Right atrium auricular region (tissue), 2 donors: Measurements from ENCODE around the gene MANSC1.

DNA sequence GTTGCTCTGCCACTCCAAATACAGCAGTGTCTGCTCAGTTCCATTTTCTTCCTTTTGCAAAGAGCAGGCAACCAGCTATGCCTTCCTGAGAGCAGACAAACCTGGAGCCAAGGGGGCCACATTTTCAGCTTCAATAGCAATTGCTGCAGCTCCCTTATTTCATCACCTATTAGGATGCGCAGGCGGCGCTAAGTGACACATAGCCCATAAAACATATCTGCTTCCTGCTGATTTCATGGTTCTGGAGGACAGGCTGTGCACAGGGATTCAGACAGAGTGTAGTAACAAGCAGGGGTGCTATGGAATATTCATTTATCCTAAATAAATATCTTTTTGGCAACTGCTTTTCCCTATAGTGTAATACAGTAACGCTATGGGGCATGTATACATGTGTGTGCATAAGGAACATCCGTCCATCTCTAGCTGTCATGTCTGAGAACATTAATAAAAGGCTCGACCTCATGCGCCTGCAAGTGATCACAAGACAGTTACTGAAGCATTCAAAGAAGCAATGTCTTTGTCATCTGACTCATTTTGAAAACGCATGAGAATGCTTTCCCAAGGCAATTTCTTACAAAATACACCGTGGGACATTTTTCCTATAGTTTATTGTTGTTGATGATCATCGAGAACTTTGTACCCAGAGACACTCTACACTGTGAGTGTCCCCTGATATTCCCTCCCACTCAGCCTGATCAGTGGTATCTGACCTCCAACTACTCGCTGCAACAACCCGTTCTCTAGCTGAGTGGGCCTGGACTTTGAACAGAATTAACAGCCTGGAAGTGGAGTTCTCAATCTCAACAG lies 67.9 kb downstream of the ETV6 start:
- PRO-cap = no peak
- RAMPAGE, long total RNA, 2 experiments = no peak in any of the 2 experiments

DNA sequence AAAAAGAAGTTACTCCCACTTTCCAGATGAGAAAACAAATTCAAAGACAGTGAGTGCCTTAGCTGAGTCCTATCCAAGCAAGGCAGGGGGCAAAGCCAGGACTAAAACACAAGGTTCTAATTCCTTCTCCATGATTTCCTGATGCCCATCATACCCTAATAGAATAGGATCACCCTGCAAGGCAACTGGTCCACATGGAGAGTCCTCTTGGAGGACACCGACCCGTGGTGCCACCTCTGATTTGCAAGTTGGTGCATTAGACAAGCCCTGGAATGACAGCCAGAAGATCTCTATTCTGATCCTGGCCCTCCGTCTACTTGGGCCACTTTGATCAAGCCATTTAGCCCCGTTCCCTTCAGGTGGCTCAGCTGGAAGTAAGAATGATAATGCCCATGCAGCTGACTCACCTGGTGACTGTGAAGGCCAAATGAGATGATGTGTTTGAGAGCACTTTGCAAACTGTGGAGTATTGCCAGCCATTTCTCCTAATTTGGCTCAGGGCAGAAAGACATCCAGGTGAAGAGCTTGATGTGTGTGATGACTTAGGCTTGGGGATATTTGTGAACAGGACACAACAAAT lies 165.8 kb downstream of the ETV6 start:
- PRO-cap = no peak
- RAMPAGE, long total RNA, 2 experiments = no peak in any of the 2 experiments

DNA sequence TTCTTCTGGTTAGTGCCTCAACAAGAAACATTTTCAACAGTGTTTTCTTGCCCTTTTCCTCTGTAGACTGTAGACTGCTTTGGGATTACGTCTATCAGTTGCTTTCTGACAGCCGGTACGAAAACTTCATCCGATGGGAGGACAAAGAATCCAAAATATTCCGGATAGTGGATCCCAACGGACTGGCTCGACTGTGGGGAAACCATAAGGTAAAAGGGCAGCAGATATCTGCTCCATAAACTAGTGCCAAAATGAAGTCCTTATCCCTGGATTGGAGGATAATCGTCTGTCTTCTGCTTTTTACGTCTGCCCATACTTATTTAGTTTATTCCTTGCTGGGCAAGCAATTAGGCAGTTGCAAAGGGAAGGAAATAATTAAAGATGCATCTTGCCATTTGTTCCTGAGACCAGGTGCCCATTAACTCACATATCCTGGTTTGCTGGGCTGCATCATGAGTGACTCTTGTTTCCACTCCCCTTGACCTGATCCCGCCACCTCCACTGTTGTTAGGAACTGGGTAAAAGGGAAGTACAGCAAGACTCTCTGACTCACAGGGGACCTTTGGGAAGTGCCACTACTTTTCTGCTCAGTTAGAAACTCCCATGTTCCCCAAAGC lies 186.3 kb upstream of the BCL2L14 start:
- PRO-cap = no peak
- RAMPAGE, long total RNA, 2 experiments = no peak in any of the 2 experiments

- PRO-cap = no peak
- RAMPAGE, long total RNA, 2 experiments = no peak in any of the 2 experiments
Measured at GRCh38 chr12:11890980-11892184, 179.4 kb upstream of the BCL2L14 start.

GRCh38 chr12:11944009-11944255 lies 126.8 kb upstream of the BCL2L14 start:
- PRO-cap = no peak
- RAMPAGE, long total RNA, 2 experiments = no peak in any of the 2 experiments

DNA sequence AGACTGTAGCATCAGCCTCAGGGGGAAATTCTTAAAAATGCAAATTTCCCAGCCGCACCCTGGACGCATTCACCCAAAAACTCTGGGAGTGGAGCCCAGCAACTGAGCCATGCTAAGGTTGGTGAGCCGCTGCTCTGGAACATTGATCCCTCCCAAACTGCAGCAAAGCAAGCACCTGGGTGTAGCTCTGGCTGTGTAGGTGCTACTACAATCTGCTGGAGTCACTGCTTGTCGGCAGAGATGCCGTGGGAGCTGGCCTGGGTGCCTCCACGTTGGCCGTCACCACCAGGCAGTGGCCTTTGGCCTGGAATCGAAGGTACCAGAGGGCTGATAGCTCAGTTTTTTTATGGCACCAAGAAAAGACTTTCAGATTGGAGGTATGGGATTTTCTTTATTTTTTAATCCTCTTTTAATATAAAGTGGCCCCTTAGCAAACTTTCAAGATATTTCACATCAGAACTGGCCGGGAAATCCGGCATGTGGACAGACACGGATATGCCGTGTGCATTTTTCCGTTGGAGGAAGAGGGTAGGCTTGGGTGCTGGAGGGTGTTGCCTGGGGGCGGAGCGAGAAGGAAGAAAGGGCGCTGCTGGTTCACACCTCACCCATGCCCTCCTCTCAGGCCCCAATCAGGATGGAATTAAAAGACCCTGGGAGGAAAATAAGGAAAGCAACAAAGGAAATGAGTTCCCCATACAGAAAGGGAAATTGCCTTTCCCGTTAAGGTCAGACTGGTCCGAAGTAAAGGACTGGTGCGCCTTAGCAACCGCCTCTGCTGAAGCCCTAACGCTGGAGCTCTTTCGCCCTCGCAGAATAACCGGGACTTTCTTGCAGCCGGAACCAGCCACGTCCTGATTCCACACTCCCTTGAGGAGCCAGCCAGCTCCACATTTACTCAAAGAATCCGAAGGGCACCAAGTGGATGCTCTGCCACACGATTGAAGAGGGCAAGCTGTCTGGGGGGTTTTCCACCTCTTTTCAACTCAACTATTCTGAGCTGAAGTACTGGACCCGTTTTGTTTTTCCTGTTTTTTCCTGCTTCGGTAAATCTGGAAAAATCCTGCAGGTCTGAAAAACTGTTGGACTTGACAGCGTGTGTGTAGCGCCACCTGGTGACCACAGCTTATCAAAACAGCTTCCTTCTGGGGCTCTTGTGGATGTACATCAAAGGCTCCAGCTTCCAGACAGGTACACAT lies 37.9 kb upstream of the BCL2L14 start:
- PRO-cap = no peak
- RAMPAGE, long total RNA, 2 experiments = no peak in any of the 2 experiments

GRCh38 chr12:12238848-12239648 lies 27.8 kb downstream of the LRP6 start:
- PRO-cap = no peak
- RAMPAGE, long total RNA, 2 experiments = no peak in any of the 2 experiments

DNA sequence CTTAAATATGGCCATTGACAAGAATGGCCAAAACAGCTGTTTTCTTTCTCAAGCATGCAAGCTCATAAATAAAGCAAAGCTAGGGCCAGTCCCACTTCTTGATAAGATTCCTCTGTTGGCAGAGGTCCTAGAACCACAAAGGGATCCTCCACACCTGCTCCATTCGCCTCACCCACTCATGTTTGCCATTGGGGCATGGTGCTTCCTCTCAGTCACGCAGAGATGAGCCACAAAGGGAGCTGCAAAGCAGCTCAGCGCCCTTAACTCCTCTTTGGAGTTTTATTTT lies 16.7 kb downstream of the MANSC1 start:
- PRO-cap = no peak
- RAMPAGE, long total RNA, 2 experiments = no peak in any of the 2 experiments

- PRO-cap = bidirectional peak, plus-strand start at chr12:12350328, minus-strand start at chr12:12350229
- RAMPAGE, long total RNA, 2 experiments = start-site peak on the minus strand in 2 of 2 experiments, at chr12:12350200-12350257 at its widest, 88 to 136 reads per replicate
Measured at GRCh38 chr12:12349649-12350933, at the start of gene MANSC1. MANSC1 (minus strand) TSS chr12:12350242.

DNA sequence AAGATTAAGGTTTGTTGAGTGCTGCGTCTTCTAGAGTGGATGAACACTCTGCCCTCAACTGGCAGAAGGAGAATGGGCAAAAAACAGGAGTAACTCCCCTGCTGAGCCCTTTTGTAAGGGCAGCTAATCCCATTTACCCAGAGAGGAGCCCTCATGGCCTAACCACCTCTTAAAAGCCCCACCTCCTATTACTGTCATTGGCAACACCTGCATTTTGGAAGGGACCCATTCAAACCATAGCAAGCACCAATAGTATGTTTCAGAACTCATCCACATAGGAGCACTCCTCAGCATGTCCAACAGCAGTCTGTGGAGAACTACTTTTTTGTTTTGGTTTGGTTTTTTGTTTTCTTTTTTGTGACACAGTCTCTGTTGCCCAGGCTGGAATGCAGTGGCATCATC lies 47.5 kb downstream of the BORCS5 start:
- PRO-cap = no peak
- RAMPAGE, long total RNA, 2 experiments = no peak in any of the 2 experiments

- PRO-cap = no peak
- RAMPAGE, long total RNA, 2 experiments = no peak in any of the 2 experiments
Measured at GRCh38 chr12:12450842-12451260, 94.0 kb downstream of the BORCS5 start.

DNA sequence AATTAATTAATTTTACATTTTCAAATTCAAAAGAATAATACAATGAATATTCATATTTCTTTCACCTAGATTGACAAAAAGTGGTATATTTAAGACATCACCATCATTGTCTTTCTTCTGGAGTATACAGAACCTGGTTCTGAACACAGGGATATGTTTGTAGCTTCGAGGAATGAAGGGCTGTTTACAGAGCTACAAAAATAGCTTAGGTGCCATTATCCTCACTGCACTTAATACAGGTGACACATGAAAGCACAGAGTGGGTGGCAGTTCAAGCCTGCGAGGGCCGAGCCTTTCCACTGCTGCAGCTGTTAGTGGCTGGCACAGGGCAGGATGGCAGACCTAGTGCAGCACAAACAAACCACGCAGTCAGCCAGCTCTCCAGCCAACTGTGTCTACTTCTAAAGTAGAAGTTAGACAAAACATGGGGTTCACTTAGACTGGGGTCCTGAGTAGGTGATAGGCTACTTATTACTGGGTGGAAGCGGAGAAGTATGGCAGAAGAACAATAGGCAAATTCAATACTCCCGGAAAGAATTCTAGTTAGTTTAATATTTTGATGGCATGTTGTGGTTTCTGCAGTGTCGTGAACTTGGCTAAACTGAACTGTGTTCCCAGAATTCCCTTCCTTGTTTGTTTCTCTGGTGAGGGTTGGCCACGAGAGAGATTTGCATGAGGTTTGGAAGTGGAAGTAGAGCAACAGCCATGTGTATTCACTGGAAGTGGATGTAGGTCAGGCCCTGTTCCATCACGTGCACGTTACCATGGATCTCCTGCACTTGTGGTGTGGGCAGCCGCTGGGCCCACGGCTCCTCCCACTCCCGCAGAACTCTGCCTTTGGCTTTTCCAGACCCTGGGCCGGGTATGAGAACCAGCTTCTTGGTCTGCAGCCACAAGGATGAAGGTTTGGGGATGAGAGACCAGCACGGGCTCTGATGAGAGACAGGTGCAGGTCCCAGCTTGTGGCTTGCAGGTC lies 95.3 kb downstream of the DUSP16 start:
- PRO-cap = no peak
- RAMPAGE, long total RNA, 2 experiments = no peak in any of the 2 experiments

DNA sequence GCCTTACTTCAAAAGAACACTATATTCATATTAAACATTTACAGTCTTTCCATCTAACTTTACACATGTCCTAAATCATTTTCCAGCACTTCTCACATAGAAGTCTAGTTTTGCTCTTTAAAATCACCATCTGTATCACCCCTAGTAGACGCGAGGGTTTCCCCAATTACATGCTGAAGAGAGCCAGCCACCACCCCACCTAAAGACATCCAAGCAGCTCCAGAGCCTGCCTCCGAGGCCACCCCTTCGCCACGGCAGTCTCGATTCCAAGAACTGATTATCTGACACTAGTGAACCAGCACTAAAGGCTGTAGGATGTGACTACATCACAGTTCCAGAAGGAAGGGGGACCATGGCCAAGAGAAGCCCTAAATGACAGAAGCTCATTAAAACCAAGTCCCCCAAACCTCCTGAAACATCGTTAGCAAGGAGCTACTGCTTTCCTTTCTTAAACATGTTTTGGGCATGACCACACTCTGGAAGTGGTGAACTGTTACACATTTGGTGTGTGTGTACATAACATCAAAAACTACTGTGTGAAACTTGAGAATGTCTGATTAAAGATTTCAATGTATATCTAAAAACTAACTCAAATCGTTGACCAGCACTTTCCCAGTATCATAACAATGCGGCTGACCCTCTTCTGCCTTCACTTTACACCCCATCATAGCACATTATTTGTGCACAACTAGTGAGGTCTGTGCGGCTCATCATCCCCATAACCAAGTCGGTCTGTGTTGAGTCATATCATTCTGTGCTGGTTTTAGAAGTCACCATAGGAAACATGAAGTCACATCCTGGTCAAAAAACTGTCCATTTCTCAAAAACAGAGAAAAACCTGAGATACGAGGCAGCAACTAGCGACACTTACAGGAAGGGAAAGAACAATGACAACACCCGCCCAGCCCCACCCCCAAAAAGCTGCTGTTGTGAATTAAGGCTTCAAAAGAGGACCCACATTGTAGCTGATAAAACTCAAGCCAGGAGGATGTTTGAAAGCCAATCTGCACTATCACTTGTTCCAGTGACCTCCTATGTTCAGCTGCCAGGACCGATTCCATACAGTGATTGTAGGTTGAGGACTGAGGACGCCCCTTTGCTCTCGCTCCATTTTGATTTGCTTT lies 88.0 kb downstream of the DUSP16 start:
- PRO-cap = bidirectional peak, plus-strand start at position 1,060 of the sequence, minus-strand start at position 736 of the sequence
- RAMPAGE, long total RNA, 2 experiments = no peak in any of the 2 experiments

GRCh38 chr12:12481436-12482127 lies 81.1 kb downstream of the DUSP16 start:
- PRO-cap = no peak
- RAMPAGE, long total RNA, 2 experiments = no peak in any of the 2 experiments

- PRO-cap = no peak
- RAMPAGE, long total RNA, 2 experiments = no peak in any of the 2 experiments
Measured at GRCh38 chr12:12685191-12685767, 10.7 kb downstream of the GPR19 start.

DNA sequence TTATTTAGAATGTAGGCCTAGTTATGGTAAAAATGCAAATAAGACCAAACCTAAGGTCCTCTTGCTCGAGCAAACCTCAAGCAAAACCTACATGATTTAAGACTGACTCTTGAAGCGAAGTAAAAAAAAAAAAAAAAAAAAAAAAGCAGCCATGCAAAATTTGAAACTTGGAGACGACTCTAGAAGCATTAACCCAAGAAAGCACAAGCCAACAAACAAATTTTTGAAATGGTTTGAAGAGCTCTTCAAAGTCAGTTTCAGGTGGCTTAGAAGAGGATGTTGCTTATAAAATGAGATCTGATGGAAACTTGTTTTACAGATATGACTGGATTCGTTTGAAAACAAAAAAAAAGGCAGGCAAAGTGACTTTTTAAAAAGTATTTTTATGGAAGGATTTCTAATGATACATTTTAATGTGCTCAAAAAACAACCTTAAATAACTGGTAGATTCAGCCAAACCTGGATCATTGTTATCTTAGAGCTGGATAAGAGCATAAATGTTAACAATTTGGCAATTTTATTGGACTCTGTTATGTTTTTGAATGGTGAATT lies 1.1 kb upstream of the GPR19 start:
- PRO-cap = no peak
- RAMPAGE, long total RNA, 2 experiments = no peak in any of the 2 experiments

DNA sequence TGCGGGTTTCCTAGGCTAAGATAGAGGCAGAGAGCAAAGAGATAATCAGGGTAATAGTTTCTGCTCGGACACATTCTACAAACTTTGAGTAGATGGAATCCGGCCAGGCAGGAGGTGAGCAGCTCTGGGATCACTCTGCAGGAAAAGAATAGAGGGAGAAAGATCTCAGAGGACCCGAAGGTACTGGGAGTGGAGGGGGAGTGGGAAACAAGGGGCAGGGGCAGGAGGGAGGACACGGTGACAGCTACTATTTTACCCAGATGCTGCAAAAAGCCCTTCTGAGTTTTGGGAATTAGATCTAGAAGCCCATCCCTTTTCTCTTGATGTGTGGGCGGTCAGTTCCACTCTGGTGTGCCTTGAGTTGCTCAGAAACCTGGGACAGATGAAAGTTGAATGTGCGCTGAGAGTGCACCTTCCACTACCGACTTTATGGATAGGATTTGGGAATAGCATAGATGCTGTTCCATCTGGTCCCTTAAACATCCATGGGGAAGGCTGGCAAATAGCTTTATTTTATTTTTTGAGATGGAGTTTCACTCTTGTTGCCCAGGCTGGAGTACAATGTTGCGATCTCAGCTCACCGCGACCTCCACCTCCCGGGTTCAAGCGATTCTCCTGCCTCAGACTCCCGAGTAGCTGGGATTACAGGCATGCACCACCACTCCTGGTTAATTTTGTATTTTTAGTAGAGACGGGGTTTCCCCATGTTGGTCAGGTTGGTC lies 662 bp downstream of the GPRC5A start:
- PRO-cap = no peak
- RAMPAGE, long total RNA, 2 experiments = no peak in any of the 2 experiments

DNA sequence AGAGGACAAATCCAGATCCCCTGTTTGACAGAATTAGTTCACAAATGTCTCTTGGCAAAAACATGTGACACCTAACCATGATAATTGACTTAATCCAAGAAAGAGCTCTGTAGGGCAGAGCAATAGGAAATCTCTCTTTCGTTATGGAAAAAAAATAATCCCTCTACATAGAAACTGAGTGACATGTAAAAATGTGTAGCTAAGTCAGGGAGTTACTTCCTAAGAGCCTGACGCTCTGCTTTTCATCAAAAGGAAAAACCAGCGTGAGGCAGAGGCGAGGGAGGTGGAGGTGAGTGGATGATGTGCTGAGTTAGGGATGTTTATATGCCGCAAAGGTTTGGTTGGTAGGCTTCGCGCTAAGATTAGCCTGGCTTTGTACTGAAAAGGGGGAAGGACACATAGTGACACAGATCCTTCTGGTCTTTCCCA lies 22.6 kb downstream of the GPRC5A start:
- PRO-cap = no peak
- RAMPAGE, long total RNA, 2 experiments = no peak in any of the 2 experiments

- PRO-cap = no peak
- RAMPAGE, long total RNA, 2 experiments = no peak in any of the 2 experiments
Measured at GRCh38 chr12:12990812-12991011, 9.4 kb downstream of the HEBP1 start.

DNA sequence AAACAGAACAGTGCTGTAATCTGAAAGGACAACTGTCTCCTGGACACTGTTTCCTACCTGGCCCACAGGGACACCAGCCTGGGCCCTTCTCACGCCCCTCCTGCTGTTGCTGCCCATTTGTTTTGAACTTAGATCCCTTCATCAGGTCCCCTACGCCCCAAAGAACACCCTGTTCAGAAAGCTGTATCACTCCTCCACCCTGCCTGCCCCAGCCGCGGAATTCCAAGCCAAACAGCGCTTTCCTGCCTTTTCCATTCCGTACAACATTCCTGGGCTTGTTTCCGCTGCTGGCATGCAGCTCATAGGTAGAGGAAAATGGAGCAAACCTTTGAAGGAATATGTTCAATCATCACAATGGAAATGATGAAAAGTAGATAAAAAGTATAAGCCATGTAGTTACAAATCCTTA lies 12.8 kb upstream of the GSG1 start:
- PRO-cap = unidirectional peak, minus-strand start at position 223 of the sequence
- RAMPAGE, long total RNA, 2 experiments = no peak in any of the 2 experiments